Gallbladder (tissue), 1 donor: Measurements from ENCODE around the genes SMAP2 and RIMS3.

- PRO-cap: no peak
Observed at GRCh38 chr1:39692178-39692882, 1.1 kb upstream of the HPCAL4 start.

DNA sequence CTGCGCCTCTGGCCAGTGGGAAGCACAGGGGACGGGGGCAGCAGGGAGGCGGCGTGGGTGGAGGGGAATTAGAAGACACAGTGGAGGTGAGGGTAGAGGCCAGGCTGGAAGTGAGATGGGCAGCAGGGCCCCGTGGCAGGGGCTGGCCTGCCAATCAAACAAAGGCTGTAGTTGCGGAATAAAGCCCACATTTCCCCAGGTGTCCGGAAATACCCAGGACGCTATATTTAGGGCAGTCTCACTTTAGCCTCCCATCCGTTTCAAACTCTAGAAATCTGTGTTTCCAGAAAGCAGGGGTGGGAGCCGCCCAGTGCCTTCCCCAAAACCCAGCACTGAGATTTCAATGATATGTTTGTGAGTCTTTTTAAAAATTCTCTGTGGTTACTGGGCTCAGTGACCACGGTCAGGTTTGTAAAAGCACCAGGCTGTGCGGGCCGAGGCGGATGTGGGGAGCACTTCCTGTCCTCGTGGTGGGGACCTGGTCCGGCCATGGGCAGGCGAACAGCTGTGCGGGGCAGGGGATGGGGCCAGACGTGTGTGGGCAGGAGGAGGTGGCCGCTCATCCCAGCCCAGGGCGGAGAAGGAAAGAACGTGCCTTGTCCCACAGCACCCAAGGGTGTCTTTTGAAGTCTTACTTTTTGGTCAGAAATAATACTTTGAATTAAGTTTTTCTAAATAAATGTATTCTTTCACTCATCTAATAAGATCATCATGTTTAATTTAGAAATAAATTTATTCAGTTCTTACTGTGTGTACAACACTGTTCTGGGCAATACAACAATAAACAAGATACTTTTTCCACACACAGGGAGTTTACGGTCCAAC is 5.1 kb upstream of the OXCT2 start:
- PRO-cap: no peak

DNA sequence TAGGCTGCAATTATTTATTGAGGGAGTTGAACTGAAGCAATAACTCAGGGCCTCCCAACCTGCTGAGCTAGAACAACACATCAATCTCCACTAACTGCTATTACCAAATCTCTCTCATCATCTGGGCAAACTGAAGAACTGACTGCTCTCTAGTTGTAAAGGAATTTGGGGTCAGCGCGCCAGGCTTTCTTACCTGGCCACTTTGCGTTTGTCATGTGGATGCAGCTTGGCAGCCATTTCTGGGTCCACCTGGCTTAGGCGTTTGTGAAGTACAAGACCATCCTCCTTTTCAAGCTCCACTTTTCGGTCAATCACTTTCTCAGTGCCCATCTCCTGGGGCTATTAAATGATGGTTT is 30.8 kb downstream of the TRIT1 start:
- PRO-cap: no peak

- PRO-cap: no peak
Observed at GRCh38 chr1:39926848-39927294, 25.2 kb upstream of the MYCL start.

DNA sequence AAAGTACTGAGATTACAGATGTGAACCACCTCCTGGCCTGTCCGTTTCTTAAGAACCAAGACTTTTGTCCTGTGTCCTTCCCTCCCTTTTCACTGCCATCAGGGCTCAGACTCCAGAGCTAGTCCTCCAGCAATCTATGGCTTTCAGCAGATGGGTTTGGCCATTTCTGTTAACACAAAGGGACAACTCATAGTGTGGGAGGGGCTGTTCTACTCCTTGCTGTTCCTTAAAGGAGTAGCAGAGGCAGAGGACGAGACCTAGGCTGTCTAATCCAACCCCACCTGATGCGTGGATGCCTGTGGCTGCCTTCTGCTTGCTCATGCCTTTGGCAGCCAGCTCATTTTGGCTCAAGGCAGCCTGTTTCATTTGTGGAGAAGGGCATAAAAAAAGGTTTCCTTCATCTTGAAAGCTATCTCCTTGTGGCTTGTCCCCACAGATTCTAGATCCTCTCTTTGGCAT is 27.0 kb downstream of the MFSD2A start:
- PRO-cap: no peak

GRCh38 chr1:40036593-40037098 is 3.9 kb upstream of the CAP1 start:
- PRO-cap: no peak

DNA sequence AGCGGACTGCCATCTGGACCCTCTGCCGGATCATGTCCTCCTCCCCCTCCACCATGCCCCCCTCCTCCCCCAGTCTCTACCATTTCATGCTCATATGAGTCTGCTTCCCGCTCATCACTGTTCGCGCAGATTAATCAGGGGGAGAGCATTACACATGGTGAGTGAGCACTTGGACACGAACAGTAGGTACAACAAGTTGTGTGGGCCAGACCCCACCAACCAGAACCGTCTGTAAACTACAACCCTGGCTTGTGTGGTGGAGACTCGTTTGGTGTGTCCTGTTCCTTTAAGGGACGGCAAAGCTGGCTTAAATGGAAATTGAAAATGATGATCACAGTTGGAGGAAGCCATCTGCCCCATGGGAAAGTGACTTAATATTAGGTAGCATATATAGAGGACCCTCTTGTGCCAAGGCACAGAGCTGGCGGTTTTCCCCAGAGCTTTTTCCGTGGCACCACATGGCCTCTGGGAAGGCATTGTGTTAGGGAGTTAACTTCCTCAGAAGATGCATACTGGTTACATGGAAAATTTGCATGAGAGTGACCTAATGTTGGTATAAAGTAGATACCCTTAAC is 27.1 kb downstream of the CAP1 start:
- PRO-cap: no peak

DNA sequence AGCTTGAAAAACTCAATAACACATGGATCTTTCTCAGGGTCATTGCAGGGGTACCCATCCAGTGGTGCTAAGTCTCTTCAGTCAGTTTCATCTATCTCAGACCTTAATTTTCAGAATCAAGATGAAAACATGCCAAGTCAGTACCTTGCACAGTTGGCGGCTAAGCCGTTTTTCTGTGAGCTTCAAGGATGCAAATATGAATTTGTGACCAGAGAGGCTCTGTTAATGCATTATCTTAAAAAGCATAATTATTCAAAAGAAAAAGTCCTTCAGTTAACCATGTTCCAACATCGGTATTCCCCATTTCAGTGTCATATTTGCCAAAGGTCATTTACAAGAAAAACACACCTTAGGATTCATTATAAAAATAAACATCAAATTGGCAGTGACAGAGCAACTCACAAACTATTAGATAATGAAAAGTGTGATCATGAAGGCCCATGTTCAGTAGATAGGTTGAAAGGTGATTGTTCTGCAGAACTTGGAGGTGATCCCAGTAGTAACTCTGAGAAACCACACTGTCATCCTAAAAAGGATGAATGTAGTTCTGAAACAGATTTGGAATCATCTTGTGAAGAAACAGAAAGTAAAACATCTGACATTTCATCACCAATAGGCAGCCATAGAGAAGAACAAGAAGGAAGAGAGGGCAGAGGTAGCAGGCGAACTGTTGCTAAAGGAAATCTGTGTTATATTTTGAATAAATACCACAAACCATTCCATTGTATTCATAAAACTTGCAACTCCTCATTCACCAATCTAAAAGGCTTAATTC is 9.6 kb upstream of the TMCO2 start:
- PRO-cap: no peak

GRCh38 chr1:40254975-40255782 is 2.9 kb upstream of the ZMPSTE24 start:
- PRO-cap: no peak

- PRO-cap: no peak
Observed at GRCh38 chr1:40315260-40315959, 1.7 kb downstream of the COL9A2 start.

DNA sequence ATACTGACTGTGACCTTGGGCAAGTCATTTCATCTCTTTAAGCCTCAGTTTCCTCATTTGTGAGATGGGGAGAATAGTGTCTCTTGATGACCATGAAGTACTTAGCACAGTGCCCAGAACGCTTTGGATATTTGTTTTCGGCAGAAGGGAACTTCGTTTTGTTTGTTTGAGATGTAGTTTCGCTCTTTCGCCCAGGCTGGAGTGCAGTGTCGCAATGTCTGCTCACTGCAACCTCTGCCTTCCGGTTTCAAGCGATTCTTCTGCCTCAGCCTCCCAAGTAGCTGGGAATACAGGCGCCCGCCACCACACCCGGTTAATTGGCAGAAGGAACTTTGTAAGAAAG is 22.0 kb upstream of the COL9A2 start:
- PRO-cap: no peak

GRCh38 chr1:40373151-40374189 is at the start of gene SMAP2:
SMAP2 (plus strand) TSS chr1:40373727.
- PRO-cap: bidirectional peak, plus-strand start at chr1:40373762, minus-strand start at chr1:40373512

- PRO-cap: bidirectional peak, plus-strand start at chr1:40381802, minus-strand start at chr1:40381618
Observed at GRCh38 chr1:40381038-40382131, 7.9 kb downstream of the SMAP2 start.

DNA sequence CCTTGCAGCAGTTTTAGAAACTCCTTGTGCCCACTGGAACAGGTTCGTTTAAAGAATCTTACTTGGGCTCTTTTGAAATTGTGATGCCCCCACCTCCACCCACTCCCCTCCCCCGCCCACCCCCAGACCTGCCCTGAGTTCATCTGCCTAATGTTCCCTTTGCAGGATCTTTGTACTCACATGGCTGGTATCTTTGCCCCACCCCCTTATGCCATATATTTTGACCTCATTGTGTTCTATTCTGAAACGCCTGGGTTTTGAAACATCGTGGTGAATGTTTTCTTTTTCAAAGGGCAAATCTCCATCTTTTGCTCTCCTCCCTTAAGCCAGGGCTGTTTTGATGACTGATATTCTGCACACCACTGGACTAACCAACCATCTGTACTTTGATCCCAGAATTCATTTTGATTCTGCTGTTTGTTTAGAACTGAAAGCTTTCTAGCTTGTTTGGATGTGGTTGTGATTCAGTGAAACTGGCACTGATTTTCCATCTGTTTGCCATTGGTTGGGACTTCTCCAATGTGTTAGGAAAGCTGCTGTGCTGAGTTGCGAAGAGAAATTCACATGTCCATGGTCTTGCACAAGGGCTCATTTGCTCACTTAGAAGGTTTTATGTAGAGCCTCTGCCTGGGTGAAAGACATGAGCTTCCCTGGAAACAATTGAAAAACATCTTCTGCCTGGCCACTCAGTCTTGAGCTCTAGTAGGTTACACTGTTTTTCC is 16.4 kb downstream of the SMAP2 start:
- PRO-cap: no peak

- PRO-cap: no peak
Observed at GRCh38 chr1:40413537-40414143, 36.6 kb upstream of the ZFP69B start.

GRCh38 chr1:40423604-40424787 is 26.3 kb upstream of the ZFP69B start:
- PRO-cap: no peak

DNA sequence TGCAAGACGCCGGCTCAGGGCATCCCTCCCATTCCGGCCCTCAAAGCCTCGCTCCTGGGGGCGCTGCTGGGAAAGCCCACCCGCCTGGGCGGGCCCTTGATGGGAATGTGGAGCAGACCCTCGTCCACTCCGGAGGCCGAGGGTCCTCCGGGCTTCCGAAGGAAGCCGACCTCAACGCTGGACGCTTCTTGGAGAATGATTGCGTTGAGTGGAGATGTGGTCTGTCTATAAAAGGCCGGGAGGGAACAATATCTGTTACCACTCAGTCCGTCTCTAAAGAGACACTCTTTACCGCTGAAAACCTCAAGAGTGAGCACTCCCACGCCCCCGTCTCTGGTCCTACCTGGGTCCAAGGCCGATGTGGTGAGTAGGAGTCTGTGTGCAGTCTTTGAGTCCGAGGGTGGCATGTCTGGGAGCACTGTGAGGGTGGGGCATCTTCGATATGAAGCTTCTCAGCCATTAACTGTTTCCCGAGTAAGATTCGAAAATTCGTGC is 489 bp downstream of the ZFP69 start:
- PRO-cap: no peak

GRCh38 chr1:40665068-40666348 is at the start of gene RIMS3:
RIMS3 (minus strand) TSS chr1:40665682.
- PRO-cap: unidirectional peak, minus-strand start at chr1:40665661

GRCh38 chr1:40749151-40750065 is 34.2 kb upstream of the KCNQ4 start:
- PRO-cap: no peak

DNA sequence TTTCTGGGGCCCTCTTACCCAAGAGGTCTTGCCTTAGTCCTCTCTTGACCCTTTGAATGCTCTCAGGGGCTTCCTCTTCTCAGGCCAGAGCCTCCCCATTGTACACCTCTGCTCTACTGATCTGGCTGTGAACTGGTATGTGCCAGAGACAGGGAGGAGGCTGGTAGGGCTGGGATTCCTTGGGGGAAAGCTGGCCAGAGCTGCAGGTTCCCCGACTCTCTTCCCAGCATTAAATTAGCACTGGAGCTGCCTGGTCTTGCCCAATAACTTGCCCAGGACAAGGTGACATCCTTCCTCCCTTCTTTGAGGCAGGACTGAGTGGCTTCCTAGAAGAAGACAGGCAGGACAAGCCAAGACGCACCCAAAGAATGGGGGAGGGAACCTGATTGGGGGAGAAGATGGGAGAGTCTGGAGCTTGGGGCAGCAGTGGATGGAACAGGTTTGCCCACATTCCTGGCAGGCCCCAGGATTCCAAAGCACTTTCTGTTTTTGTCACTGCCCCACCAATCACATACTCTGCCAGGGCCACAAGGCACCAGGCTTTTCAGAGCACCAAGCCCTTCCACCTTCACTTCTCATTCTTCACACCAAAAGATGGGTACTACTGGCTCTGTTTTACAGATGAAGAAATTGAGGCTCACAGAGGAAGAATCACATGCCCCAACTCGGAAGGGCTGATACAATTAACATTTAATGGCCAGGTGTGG is 37.3 kb upstream of the CITED4 start:
- PRO-cap: no peak